Stomach (tissue), 7 donors: ENCODE results near the gene KIAA0513.

DNA sequence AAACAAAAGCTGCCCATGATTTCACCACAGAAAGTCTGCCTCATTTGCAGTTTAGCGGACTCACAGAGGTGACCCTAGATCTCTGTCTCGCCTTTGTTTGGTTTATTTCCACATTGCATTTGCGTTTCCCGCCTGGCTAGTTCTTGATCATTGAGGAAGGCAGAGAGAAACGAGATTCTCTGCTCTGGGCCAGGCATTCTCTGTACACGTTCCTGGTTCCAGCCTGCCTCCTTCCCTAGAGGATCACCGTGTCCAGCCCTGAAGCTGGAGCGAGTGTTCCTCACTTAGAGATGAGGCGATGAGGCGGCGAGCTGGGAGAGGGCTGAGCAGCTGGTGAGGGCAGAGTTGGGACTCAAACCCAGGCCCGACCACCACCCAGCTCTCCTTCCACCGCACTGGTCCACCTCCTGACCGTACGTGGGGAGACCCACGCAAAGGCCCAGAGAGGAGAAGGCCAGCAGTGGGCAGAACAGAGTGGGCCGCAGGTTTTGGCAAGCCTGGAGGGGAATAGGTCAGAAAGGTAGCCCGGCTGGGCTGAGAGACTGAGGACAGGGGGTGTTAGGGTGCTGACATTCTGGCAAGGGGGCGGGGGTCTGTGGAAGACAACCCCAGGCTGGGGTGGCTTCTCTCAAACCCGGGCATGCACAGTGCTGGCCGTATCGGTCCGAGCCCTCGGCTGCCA lies 24.6 kb downstream of the MLYCD start:
- PRO-cap = no peak
- RAMPAGE, long total RNA, 5 experiments = start-site peak on the plus strand in 1 of 5 experiments, centred at position 256 of the sequence, 10 reads per replicate
- RRBS = 76% methylated on average over 5 of the region's 24 CpGs

DNA sequence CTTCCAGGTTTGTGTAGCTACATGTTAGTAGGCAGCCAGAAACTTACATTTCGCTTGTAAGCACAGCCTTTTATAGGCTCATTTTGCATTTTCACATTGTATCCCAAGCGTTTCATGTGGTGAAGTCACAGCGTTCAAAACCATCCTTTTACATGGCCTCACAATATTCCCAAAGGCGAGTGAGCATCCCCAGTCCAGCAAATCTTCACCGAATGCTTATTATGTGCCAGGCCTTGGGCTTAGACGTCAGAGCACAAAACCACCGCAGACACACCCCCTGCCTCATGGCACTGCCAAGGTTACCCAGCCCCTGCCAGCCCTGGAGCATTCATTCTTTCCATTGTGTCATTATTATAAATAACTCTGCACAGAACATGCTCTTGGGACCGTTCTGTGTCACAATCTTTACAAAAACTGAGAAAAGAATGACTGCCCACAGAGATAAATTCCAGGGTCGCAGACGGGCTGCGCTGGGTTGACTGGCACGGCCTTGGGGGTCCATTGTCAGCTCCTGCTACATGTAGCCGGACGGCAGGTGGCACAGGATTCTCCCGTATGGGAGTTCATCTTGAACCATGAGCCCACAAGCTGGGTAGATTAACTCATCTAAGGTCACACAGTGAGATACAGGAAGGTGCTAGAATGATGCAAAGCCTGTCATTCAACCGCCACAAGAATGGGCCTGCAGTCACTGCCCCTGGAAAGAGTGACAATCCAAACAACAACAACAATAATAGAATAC lies 4.7 kb upstream of the NECAB2 start:
- PRO-cap = no peak
- RAMPAGE, long total RNA, 5 experiments = no peak in any of the 5 experiments
- RRBS = no CpG with 5 or more reads among the region's 16 CpGs

GRCh38 chr16:84055569-84056183 lies 13.1 kb upstream of the SLC38A8 start:
- PRO-cap = no peak
- RAMPAGE, long total RNA, 5 experiments = no peak in any of the 5 experiments
- RRBS = no CpG with 5 or more reads among the region's 11 CpGs

GRCh38 chr16:84180206-84181143 lies 6.4 kb downstream of the TAF1C start:
- PRO-cap = no peak
- RAMPAGE, long total RNA, 5 experiments = start-site peak on the minus strand in 1 of 5 experiments, at chr16:84180227-84180891 at its widest, 11 reads per replicate
- RRBS = 85% methylated on average over 3 of the region's 34 CpGs

- PRO-cap = unidirectional peak, plus-strand start at chr16:84283529
- RAMPAGE, long total RNA, 5 experiments = no peak in any of the 5 experiments
- RRBS = no CpG with 5 or more reads among the region's 20 CpGs
Measured at GRCh38 chr16:84283183-84283962, 11.3 kb upstream of the WFDC1 start.

- PRO-cap = no peak
- RAMPAGE, long total RNA, 5 experiments = start-site peak on the plus strand in 1 of 5 experiments, at chr16:84313040-84313331 at its widest, 11 reads per replicate
- RRBS = 13% methylated on average over 39 of the region's 64 CpGs
Measured at GRCh38 chr16:84312620-84313717, 18.3 kb downstream of the WFDC1 start.

GRCh38 chr16:84589642-84590475 lies 28.0 kb downstream of the COTL1 start:
- PRO-cap = no peak
- RAMPAGE, long total RNA, 5 experiments = start-site peak on the minus strand in 4 of 5 experiments, at chr16:84589702-84590261 at its widest, 13 to 82 reads per replicate
- RRBS = 95% methylated on average over 12 of the region's 30 CpGs

- PRO-cap = no peak
- RAMPAGE, long total RNA, 5 experiments = no peak in any of the 5 experiments
- RRBS = no CpG with 5 or more reads among the region's 12 CpGs
Measured at GRCh38 chr16:84600635-84601408, 17.1 kb downstream of the COTL1 start.

DNA sequence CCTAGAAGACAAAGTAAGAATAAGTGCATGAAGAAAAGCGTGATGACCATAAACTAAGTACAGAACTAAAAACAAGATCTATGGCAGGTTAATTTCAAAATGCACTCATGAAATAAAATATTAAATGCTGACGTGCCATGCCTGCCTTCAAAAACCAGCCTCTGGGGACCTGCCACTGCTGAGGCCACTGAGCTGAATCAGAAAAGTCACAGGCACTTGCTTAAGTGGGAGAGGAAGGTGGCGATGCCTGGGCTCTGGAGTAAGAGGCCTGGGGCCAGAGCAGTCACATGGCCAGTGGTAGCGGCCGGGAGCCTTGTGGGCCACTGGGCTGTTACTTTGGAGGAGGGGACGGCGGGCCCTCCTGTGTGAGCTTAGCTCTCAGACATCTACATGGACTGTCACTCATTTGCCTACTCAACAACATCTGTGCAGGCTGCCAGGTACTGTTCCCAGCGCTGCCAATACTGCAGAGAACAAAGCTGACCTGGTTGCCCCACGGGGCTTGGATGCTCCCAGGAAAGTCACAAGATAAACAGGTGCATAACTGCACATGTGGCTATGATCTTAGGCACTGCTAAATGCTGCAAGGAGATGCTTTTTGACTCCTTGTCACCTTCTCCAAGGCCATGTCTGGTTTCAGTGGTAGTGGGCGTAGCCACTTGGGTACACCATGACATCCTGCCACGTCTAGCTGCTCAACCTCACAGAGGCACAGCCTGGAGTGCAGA lies 11.7 kb downstream of the COTL1 start:
- PRO-cap = no peak
- RAMPAGE, long total RNA, 5 experiments = no peak in any of the 5 experiments
- RRBS = no CpG with 5 or more reads among the region's 11 CpGs

DNA sequence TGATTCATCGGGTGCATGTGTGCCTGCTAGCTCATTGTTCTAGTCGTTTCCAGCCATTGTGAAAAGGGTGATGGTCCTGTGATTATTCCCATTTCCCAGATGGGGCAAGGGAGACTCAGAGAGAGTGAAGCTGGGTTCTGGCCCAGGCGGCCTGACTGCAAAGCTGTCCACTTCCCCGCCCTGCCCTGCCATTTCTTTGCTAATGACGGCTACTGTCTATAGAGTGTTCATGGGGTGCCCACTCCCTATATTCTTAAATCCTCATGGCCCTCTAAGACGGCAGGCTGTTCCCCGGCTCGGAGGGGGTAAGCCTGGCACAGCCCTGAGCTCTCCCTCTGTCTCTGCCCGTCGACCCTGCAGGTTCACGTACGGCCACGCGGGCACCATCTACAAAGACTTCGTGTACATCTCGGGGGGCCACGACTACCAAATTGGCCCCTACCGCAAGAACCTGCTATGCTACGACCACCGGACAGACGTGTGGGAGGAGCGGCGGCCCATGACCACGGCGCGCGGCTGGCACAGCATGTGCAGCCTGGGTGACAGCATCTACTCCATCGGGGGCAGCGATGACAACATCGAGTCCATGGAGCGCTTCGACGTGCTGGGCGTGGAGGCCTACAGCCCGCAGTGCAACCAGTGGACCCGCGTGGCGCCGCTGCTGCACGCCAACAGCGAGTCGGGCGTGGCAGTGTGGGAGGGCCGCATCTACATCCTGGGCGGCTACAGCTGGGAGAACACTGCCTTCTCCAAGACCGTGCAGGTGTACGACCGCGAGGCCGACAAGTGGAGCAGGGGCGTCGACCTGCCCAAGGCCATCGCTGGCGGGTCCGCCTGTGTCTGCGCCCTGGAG lies 13.1 kb downstream of the KLHL36 start:
- PRO-cap = no peak
- RAMPAGE, long total RNA, 5 experiments = start-site peak on the plus strand in 3 of 5 experiments, centred at positions 595 to 777 of the sequence, 9 to 21 reads per replicate
- RRBS = no CpG with 5 or more reads among the region's 56 CpGs

GRCh38 chr16:84833327-84834088 lies 13.7 kb downstream of the CRISPLD2 start:
- PRO-cap = bidirectional peak, plus-strand start at chr16:84833452, minus-strand start at chr16:84833287
- RAMPAGE, long total RNA, 5 experiments = start-site peak on the plus strand in 1 of 5 experiments, at chr16:84833415-84833639 at its widest, 11 reads per replicate
- RRBS = no CpG with 5 or more reads among the region's 25 CpGs

GRCh38 chr16:84974524-84975116 lies 36.7 kb downstream of the ZDHHC7 start:
- PRO-cap = no peak
- RAMPAGE, long total RNA, 5 experiments = start-site peak on the minus strand in 2 of 5 experiments, at chr16:84974831-84975139 at its widest, 12 reads per replicate
- RRBS = no CpG with 5 or more reads among the region's 15 CpGs

DNA sequence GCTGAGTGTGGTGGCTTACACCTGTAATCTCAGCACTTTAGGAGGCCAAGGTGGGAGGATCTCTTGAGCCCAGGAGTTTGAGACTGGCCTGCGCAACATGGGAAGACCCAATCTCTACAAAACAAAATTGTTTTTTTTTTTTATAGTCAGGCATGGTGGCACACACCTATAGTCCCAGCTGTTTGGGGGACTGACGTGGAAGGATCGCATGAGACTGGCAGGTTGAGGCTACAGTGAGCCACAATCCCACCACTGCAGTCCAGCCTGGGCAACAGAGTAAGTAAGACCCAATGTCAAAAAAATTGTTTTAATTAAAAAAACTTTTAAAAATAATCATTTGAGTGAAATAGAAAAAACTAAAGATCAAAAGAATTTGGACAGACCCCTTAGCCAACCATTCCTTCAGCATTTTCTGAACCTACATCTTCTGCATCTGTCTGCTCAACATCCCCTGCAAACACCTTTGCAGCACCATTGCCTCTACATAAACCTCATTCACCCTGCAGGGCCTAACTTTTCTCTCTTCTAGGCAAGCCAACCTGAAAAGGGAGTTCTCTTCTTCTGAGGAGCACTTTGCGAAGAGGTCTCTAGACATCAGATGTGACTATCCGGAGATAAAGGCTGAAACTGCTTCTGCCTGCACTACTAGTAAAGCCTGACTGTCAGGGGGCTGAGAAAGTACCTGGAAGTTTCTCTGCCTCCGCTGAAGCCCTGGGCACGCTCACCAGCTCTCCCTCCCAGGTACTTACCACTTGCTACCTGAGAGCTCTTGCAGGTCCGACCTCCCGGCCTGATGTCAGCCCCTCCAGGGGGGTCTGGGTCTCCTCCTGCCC lies 17.8 kb downstream of the ZDHHC7 start:
- PRO-cap = no peak
- RAMPAGE, long total RNA, 5 experiments = no peak in any of the 5 experiments
- RRBS = no CpG with 5 or more reads among the region's 9 CpGs

- PRO-cap = bidirectional peak, plus-strand start at chr16:85027813, minus-strand start at chr16:85027643
- RAMPAGE, long total RNA, 5 experiments = start-site peak on the plus strand in 1 of 5 experiments, at chr16:85027760-85027822 at its widest, 204 reads per replicate; start-site peak on the minus strand in 1 of 5 experiments, at chr16:85027580-85027643 at its widest, 92 reads per replicate
- RRBS = 2% methylated on average over 42 of the region's 90 CpGs
Measured at GRCh38 chr16:85027322-85028297, at the start of gene KIAA0513. Gene KIAA0513 (plus strand): TSS chr16:85027795.

- PRO-cap = no peak
- RAMPAGE, long total RNA, 5 experiments = start-site peak on the plus strand in 1 of 5 experiments, at chr16:85031604-85031830 at its widest, 5 reads per replicate
- RRBS = no CpG with 5 or more reads among the region's 7 CpGs
Measured at GRCh38 chr16:85031367-85031926, 3.9 kb downstream of the KIAA0513 start.

- PRO-cap = no peak
- RAMPAGE, long total RNA, 5 experiments = start-site peak on the plus strand in 2 of 5 experiments, at chr16:85093588-85093866 at its widest, 6 to 24 reads per replicate
- RRBS = no CpG with 5 or more reads among the region's 25 CpGs
Measured at GRCh38 chr16:85093307-85094499, 18.6 kb downstream of the CIBAR2 start.

- PRO-cap = no peak
- RAMPAGE, long total RNA, 5 experiments = no peak in any of the 5 experiments
- RRBS = 1% methylated on average over 24 of the region's 51 CpGs
Measured at GRCh38 chr16:85235709-85236349, 123.6 kb upstream of the CIBAR2 start.

GRCh38 chr16:85291162-85292164 lies 179.2 kb upstream of the CIBAR2 start:
- PRO-cap = no peak
- RAMPAGE, long total RNA, 5 experiments = no peak in any of the 5 experiments
- RRBS = 6% methylated on average over 13 of the region's 27 CpGs

DNA sequence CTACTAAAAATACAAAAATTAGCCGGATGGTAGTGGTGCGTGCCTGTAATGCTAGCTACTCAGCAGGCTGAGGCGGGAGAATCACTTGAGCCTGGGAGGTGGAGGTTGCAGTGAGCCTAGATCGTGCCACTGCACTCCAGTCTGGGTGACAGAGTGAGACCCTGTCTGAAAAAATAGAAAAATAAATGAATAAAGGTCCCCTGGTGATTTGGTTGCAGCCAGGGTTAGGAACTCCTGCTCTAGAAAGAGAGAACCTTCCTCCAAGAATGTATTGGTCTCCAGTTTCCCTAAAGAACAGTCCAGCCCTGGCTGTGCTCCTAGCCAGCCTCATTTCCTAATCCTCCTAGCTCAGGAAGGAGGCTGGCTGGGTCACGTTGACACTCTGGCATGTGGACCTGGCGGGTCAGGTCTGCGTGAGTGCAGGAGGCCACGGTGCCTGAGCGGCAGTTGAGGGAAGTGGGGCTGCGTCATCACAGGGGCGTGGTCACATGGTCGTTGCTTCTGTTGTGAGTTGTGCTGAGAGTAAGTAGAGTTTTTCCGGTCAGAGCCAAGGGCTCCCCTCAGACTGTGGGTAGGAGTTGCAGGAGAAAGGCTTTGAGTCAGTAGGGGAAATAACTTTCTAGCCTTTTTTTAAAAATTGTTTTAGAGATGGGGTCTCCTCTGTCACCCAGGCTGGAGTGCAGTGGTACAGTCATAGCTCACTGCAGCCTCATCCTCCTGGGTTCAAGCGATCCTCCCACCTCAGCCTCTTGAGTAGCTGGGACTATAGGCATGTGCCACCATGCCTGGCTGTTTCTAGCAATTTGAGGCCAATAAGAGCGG lies 193.9 kb upstream of the CIBAR2 start:
- PRO-cap = no peak
- RAMPAGE, long total RNA, 5 experiments = no peak in any of the 5 experiments
- RRBS = no CpG with 5 or more reads among the region's 15 CpGs

DNA sequence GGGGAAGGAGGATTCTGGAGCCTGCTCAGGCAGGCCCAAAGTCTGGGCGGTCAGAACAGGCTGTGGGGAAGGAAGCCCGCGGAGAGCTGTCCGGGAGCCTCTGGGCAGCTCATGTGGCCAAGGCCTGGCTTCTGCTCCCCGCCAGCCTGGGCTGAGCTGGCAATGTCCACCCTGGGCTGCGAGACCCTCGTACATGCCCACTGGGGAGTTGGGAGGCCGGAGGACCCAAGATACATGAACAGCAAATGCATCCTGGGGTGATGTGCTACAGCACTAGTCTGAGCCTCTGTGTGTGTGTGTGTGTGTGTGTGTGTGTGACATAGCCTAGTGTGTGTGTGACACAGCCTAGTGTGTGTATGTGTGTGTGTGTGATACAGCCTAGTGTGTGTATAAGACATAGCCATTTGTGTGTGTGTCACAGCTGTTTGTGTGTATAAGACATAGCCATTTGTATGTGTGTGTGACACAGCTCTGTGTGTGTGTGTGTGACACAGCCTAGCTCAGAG lies 201.4 kb upstream of the CIBAR2 start:
- PRO-cap = no peak
- RAMPAGE, long total RNA, 5 experiments = no peak in any of the 5 experiments
- RRBS = no CpG with 5 or more reads among the region's 8 CpGs